UCH-1 (cell line): ENCODE data around the gene HBA2.

- RRBS, result no CpG with 5 or more reads among the region's 14 CpGs
Measured at GRCh38 chr16:16622-17394, 36.6 kb downstream of the POLR3K start.

- RRBS, result no CpG with 5 or more reads among the region's 15 CpGs
Measured at GRCh38 chr16:63594-63949, 8.9 kb downstream of the RHBDF1 start.

- RRBS, result 4% methylated on average over 24 of the region's 51 CpGs
Measured at GRCh38 chr16:71368-72347, 773 bp downstream of the RHBDF1 start.

- RRBS, result no CpG with 5 or more reads among the region's 9 CpGs
Measured at GRCh38 chr16:75853-76564, 2.0 kb upstream of the MPG start.

GRCh38 chr16:76565-77113, 1.4 kb upstream of the MPG start:
- RRBS, result 8% methylated on average over 2 of the region's 11 CpGs

GRCh38 chr16:78350-79570, 735 bp downstream of the MPG start:
- RRBS, result 3% methylated on average over 11 of the region's 70 CpGs

DNA sequence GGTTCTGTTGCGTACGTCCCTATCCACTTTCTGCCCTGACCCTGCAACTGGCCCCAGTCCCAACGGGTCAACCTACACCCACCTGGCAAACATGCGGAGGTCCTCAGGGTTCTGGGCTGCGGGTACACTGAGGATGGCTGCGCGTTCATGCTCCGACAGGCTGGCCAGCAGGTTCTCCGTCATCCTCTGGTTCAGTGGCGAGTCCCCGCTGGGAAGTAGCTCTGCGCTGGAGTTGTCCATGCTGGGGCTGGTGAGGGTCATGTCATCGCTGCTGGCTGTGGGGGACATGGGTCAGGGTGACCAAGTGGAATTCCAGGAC, 10.6 kb downstream of the MPG start:
- RRBS, result no CpG with 5 or more reads among the region's 13 CpGs

DNA sequence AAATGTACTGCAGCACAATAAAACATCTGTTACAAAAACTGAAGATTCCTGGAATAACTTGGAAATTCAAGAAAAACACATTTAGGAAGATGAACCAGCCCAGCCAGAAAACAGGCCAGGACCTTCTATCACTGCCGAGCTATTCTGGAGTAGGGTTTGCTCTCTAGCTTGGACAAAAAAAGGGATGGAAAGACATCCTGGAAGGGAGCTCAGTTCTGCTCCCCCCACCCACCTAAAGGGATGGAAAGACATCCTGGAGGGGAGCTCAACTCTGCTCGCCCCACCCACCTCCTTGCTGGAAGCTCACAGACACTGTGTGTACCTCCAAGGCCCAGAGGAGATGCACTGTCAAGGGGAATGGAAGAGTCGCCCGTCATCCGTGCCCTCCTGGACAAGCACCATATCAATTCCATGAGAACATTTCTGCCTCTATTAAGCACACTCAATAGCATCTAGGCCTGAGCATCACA, 15.9 kb downstream of the NPRL3 start:
- RRBS, result no CpG with 5 or more reads among the region's 5 CpGs

DNA sequence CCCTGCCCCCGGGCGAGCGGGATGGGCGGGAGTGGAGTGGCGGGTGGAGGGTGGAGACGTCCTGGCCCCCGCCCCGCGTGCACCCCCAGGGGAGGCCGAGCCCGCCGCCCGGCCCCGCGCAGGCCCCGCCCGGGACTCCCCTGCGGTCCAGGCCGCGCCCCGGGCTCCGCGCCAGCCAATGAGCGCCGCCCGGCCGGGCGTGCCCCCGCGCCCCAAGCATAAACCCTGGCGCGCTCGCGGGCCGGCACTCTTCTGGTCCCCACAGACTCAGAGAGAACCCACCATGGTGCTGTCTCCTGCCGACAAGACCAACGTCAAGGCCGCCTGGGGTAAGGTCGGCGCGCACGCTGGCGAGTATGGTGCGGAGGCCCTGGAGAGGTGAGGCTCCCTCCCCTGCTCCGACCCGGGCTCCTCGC, at the start of gene HBA2:
Gene HBA2, plus strand, starts transcription at position 247 of the 416 bp plus-strand sequence.
- RRBS, result no CpG with 5 or more reads among the region's 47 CpGs

GRCh38 chr16:330089-330737, 22.3 kb downstream of the AXIN1 start:
- RRBS, result no CpG with 5 or more reads among the region's 6 CpGs

DNA sequence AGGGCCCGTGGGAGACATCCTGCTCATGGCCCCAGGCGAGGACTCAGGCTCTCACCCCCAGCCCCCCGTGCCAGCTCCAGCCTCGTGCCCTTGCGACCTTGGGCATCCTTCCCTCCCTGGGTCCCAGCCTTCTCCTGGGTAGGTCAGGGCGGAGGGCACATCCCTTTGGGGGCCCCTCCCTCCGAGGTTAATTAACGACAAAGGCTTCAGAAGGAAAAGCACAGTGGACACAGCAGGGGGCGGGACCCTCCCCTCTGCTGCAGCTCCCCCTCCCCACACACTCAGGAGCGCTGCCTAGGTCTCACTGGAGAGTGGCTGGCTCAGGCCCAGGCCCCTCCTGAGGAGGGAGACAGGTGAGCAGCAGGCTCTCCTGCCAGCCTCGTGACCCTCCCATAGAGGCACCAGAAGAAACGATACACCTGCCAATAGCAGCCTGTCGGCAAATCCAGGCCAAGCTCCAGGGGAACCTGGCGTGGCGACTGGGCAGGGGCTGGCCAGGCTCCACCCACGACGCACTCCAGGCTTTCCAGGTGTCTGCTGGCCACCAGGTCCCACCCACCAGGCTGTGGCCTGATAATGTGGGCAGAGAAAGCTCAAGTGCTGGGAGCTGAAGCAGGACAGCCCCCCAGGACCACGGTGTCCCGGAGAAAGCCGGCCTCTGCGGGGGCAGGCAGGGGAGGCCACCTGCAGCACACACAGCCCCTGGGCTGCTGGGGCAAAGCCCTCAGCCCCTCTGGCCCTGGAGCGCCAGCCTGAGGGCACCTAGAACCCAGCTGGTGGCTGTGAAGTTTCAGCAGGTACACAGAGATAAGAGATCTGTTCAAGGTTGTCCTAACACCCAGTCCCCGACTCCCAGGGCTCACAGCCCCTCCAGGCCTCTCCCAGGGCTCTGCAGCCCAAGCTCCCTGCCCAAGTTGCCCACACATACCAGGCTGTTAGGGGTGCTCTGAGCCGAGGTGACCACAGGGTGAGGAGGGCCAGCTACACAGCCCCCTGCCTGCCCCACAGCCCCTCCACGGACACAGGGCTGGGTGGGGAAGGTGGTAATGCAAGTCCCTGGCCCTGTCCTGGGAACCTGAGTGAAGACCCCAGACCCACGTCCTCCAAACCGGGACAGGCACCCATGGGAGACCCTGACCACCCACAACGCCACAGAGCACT, 2.5 kb downstream of the PGAP6 start:
- RRBS, result no CpG with 5 or more reads among the region's 28 CpGs

- RRBS, result no CpG with 5 or more reads among the region's 17 CpGs
Measured at GRCh38 chr16:387974-388662, 6.3 kb upstream of the PGAP6 start.

DNA sequence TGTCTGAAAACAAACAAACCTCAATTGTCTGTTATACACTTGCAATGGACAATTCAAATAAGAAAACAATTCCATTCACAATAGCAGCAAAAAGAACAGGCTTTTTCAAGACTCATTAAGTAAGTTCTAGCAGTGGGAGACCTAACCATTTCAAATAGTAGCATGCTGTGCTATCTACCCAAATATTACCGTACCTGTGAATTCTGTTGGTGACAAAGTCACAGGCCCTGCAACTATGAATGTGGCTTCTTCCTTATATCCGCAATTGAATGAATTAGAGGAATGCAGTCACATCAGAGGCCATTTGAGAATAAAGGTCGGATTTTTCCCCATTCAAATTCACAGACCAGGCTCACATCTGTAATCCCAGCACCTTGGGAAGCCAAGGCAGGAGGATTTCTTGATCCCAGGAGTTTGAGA, 807 bp upstream of the NME4 start:
- RRBS, result no CpG with 5 or more reads among the region's 3 CpGs

GRCh38 chr16:399278-399861, 2.3 kb upstream of the DECR2 start:
- RRBS, result no CpG with 5 or more reads among the region's 19 CpGs

DNA sequence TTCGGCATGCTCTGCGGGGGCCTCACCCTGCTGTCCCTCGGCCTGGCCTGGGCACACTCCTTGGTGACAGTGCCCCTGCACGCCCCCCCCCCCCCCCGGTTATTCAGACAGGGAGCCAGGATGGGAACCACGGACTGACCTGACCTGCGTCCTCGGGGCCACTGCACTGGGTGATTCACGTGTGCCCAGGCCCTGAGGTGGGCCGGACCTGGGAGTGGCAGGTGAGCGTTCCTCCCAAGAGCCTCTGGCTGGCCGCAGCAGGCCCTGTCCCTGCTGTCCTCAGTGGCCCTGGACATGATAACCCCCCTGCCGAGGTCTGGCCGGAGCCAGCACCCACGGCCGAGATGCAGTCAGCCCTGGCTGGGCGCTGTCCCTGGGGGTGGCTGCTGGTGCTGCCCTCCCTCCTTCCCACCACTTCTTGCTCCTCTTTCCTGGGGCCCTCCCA, 8.4 kb downstream of the CAPN15 start:
- RRBS, result no CpG with 5 or more reads among the region's 17 CpGs

DNA sequence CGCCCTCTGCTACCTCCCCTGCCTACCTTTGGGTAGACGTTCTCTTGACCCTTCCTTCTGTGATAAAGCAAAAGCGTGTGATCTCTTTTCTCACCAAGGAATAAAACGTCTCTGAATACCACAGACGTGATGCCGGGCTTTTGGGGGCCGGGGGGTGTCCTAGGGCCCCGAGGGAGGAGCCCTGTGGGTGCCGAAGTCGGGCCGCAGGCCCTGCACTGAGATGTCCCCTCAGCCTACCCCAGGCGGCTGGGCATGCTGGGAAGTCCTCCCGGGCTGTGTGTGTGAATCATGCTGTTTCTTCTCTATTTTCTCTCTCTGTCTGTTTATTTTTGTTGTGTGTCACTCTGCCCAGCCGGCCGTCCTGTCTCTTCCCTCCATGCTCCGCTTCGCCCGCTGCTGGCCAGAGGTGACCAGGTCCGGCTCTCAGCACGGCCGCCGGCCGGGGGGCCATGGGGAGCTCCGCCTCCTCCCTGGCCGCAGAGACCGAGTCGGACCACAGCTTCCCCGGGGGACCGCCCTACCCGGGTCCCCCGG, 12.3 kb downstream of the CAPN15 start:
- RRBS, result 90% methylated on average over 10 of the region's 31 CpGs

- RRBS, result no CpG with 5 or more reads among the region's 11 CpGs
Measured at GRCh38 chr16:568458-569166, 1.2 kb upstream of the PIGQ start.

DNA sequence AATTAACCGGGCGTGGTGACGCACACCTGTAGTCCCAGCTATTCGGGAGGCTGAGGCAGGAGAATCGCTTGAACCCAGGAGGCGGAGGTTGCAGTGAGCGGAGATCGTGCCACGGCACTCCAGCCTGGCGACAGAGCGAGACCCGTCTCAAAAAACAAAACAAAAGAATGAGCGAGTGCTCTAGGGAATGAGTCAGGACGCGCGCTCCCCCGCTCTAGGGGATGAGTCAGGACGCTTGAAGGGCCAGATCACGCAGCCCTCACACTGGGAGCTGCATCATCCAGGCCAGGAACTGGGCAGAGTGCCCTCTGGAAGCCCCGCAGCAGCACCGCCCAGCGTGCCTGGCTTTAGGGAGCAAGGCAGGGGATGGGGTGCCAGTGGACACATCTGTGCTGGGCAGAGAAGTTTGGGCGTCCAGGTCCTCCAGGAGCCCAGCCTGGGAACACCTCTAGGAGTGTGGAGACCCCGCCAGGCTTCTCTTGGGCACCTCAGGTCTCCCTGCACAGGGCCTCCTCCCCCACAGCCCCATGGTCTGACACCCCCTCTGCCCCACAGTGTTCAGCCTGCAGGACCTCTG, 3.9 kb upstream of the WFIKKN1 start:
- RRBS, result no CpG with 5 or more reads among the region's 24 CpGs

DNA sequence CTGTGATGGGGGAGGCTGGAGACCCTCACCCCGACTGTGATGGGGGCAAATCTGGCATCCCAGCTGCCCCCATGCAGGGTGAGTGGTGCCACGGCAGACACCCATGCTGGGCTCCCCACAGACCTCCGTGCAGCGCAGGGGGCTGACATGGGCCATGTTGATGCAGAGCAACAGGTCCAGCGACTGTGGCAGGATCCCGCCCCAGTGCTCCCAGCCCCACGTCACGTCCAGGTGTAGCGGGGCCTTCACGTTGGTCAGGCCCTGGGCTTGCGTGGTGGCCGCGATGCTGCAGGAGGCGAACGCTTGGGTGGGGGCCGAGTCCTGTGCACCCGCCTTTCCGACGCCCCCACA, 641 bp downstream of the METTL26 start:
- RRBS, result no CpG with 5 or more reads among the region's 19 CpGs

DNA sequence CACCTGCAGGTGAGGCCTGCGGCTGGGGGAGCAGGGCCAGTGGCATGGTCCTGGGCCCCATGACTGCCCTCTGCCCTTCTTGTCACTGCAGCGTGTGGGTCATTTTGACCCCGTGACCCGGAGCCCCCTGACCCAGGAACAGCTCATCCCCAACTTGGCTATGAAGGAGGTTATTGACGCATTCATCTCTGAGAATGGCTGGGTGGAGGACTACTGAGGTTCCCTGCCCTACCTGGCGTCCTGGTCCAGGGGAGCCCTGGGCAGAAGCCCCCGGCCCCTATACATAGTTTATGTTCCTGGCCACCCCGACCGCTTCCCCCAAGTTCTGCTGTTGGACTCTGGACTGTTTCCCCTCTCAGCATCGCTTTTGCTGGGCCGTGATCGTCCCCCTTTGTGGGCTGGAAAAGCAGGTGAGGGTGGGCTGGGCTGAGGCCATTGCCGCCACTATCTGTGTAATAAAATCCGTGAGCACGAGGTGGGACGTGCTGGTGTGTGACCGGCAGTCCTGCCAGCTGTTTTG, 1.8 kb downstream of the JMJD8 start:
- RRBS, result no CpG with 5 or more reads among the region's 17 CpGs